Breast (tissue), 4 donors: ENCODE results near the gene CTSD.

GRCh38 chr11:1753766-1754253 lies 3.4 kb upstream of the IFITM10 start:
- PRO-cap, 3 experiments = no peak in any of the 3 experiments
- RRBS = 88% methylated on average over 12 of the region's 19 CpGs

- PRO-cap, 3 experiments = peak in 3 of 3 experiments; most common plus-strand start chr11:1764046 (in 2); most common minus-strand start chr11:1763927 (in 3)
- RRBS = under 1% methylated on average over 38 of the region's 62 CpGs
These were observed at the start of gene CTSD for GRCh38 chr11:1763778-1764233. TSS of gene CTSD (minus strand) at chr11:1763927.

- PRO-cap, 3 experiments = no peak in any of the 3 experiments
- RRBS = 36% methylated on average over 1 of the region's 18 CpGs
These were observed 12.4 kb downstream of the LSP1 start for GRCh38 chr11:1865304-1865643.

GRCh38 chr11:1866592-1866817 lies 13.6 kb downstream of the LSP1 start:
- PRO-cap, 3 experiments = no peak in any of the 3 experiments
- RRBS = no CpG with 5 or more reads among the region's 3 CpGs

- PRO-cap, 3 experiments = no peak in any of the 3 experiments
- RRBS = no CpG with 5 or more reads among the region's 27 CpGs
These were observed 14.4 kb downstream of the PRR33 start for GRCh38 chr11:1877172-1877853.

- PRO-cap, 3 experiments = no peak in any of the 3 experiments
- RRBS = no CpG with 5 or more reads among the region's 13 CpGs
These were observed 7.5 kb downstream of the PRR33 start for GRCh38 chr11:1883949-1884799.

- PRO-cap, 3 experiments = no peak in any of the 3 experiments
- RRBS = no CpG with 5 or more reads among the region's 7 CpGs
These were observed 4.5 kb downstream of the PRR33 start for GRCh38 chr11:1887092-1887659.

GRCh38 chr11:1924676-1925235 lies 5.3 kb downstream of the TNNT3 start:
- PRO-cap, 3 experiments = no peak in any of the 3 experiments
- RRBS = 59% methylated on average over 9 of the region's 18 CpGs

DNA sequence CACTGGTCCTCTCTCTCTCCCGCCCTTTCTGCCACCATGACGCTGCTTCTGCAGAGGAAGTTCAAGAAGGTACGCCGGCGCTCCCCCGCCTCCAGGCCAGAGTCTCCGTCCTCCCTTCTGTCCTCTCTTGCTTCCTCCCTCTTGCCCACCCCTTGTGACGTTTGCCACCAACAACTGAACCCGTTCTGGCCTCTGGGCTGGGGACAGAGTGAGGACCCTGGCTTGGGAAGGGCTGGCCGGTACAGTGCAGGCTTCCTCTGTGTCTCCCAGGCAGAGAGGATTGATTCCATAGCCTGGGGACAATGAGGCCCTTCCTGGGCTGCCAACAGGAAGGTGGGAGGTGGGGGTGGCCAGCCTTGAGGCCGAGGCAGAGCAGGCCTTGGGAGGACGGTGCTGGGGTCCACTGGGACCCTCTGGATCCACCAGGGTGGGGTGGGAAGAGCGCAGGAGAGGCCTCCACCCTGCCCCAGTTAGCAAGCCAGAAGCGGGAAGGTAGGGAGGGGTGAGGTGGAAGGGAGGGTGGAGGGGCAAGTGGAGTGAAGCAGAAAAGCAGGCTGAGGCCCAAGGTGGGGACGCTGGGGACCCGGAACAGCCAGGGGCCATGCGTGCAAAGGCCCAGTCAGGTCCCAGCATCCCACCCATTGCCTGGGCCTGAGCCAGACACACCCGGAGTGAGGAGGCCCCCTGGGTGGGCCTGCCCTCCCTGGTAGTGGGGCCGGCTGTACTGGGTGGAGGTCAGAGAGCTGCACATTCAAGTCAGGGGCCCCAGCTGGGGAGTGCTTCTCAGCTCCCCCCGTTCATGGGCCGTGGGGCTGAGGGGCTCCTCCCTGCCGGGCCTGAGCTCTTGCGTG lies 7.4 kb downstream of the TNNT3 start:
- PRO-cap, 3 experiments = no peak in any of the 3 experiments
- RRBS = 20% methylated on average over 7 of the region's 23 CpGs

DNA sequence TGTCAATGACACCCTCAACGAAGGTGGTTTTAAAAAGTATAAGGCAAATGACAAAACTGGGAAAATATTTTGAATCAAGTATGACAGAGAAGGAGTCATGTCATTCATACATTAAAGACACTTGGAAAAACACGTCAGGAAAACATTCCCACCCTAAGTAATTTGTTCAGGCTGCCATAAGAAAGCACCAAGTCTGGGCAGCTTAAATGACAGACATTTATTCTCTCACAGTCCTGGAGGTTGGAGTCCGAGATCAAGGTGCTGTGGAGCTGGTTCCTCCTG lies 6.5 kb upstream of the MRPL23 start:
- PRO-cap, 3 experiments = no peak in any of the 3 experiments
- RRBS = no CpG with 5 or more reads among the region's 3 CpGs

- PRO-cap, 3 experiments = no peak in any of the 3 experiments
- RRBS = 71% methylated on average over 4 of the region's 35 CpGs
These were observed 9.5 kb downstream of the IGF2 start for GRCh38 chr11:2129494-2130360.

DNA sequence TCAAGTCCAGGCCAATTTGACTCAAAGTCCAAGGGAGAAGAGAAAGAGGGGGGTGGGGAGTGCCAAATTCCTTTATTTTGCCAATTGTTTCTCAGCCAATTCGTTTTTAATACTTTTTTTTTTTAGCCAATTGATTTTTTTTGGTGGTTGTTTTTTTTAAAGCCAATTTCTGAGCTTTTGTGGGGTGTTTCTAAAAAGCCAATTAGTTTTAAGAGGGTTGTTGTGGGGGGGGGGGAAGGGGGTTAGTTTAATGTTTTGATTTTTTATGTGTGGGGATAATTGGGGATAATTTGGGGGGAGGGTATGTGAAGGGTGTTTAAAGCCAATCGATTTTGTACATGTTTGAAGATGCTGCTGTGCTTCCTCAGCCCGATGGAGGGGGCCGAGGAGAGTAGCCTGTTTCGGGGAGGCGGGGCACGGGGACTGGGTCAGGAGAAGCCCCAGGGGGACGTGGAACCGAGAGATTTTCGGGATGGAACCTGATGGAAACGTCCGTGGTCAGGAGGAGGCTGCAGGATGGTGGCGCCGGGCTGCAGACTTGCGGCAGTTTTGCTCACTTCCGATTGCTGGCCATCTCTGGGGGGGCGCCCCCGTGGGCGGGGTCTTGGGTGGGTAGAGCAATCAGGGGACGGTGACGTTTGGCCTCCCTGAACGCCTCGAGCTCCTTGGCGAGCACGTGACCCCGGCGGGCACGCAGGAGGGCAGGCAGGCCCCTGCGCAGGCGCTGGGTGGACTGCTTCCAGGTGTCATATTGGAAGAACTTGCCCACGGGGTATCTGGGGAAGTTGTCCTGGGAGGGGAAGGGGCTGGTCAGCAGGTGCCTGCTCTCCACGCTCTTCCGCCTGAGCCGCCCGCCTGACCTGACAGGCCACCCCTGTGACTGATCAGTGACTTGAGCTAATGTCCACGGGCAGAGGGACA lies 6.5 kb downstream of the IGF2 start:
- PRO-cap, 3 experiments = no peak in any of the 3 experiments
- RRBS = 100% methylated on average over 3 of the region's 36 CpGs

- PRO-cap, 3 experiments = no peak in any of the 3 experiments
- RRBS = 2% methylated on average over 16 of the region's 42 CpGs
These were observed 328 bp upstream of the IGF2 start for GRCh38 chr11:2139486-2139948.

DNA sequence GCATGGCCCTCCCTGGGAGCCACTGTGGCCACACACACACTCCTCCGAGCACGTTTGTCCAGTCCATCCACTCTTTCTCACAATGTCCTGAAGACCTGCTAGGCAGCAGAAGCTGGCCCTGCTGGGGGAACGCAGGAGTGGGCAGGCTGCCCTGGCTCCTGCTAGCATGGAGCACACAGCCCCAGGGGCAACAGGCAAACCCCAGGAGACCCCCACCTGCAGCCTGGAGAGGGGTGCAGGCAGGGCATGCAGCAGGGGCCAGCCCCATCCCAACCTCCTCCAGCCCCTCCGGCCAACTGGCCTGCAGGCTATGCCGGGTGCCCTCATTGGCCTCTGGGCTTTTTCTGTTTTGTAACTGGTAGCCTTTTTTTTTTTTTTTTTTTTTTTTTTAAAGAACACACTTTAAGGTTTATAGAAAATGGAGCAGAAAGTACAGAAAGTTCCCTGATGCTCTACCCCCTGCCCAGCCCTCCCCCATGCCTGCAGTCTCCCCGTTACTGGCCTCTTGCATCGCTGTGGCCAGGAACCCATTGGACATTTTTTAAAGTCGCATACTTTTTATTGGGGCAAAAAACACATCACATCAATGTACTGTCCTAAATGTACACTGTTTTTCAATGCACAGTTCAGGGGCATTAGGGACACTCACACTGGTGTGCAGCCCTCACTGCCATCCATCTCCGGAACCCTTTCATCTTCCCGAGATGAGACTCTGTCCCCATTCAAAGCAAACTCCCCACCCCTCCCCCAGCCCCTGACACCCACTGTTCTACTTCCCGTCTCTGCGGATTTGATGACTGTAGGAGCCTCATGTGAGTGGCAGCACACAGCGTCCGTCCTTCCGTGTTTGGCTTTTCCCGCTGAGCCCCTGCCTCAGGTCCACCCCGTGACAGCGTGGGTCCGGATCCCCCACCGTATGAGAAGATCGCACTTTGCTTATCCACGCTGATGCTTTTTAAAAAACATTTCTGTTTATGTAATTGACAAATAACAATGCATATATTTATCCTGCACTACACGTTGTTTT lies 41.6 kb upstream of the TH start:
- PRO-cap, 3 experiments = no peak in any of the 3 experiments
- RRBS = no CpG with 5 or more reads among the region's 23 CpGs

GRCh38 chr11:2265259-2265817 lies 5.0 kb downstream of the ASCL2 start:
- PRO-cap, 3 experiments = no peak in any of the 3 experiments
- RRBS = no CpG with 5 or more reads among the region's 4 CpGs

- PRO-cap, 3 experiments = no peak in any of the 3 experiments
- RRBS = 4% methylated on average over 12 of the region's 73 CpGs
These were observed 516 bp downstream of the ASCL2 start for GRCh38 chr11:2269847-2270296.

DNA sequence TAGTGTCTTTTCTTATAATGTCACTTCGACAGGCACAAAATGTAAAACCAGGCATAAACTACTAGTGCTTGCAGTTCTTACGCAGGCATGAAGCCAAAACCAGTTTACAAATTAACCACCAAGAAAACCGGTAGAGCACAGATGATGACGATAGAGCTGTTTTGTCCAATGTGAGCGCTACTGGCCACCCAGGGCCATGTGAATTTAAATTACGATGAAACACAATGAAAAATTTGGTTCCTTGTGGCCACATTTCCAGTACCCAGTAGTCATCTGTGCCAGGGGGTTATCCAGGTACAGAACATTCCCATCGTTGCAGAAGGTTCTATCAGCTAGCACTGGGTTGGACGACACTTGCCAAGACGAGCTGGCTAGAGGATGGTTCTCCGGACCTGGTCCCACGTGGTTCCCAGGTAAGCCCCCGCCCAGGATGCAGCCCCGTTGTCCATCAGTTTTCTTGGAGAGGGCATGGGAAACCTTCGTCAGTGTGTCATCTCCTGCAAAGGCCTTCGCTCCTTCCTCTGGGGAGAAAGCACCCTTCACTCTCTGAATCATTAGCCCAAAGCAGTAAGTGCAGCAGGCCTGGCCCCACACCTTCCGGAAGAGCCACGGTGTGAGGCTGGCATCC lies 1.1 kb upstream of the CD81 start:
- PRO-cap, 3 experiments = no peak in any of the 3 experiments
- RRBS = no CpG with 5 or more reads among the region's 17 CpGs

GRCh38 chr11:2382789-2383690 lies 5.9 kb downstream of the CD81 start:
- PRO-cap, 3 experiments = peak in 1 of 3 experiments; most common minus-strand start chr11:2383065 (in 1)
- RRBS = 46% methylated on average over 2 of the region's 25 CpGs

GRCh38 chr11:2384344-2385066 lies 7.4 kb downstream of the CD81 start:
- PRO-cap, 3 experiments = no peak in any of the 3 experiments
- RRBS = 15% methylated on average over 5 of the region's 25 CpGs

- PRO-cap, 3 experiments = no peak in any of the 3 experiments
- RRBS = 70% methylated on average over 5 of the region's 23 CpGs
These were observed 8.6 kb downstream of the CD81 start for GRCh38 chr11:2385648-2386232.